Endodermal cell (in vitro differentiated cells): ENCODE results near the genes SNTG2 and MYT1L.

- PRO-cap, result no peak
These were observed 844 bp downstream of the FAM110C start for GRCh38 chr2:45157-46164.

GRCh38 chr2:289379-290529, 1.9 kb upstream of the ALKAL2 start:
- PRO-cap, result no peak

- PRO-cap, result no peak
These were observed 155.3 kb upstream of the ALKAL2 start for GRCh38 chr2:443138-443728.

DNA sequence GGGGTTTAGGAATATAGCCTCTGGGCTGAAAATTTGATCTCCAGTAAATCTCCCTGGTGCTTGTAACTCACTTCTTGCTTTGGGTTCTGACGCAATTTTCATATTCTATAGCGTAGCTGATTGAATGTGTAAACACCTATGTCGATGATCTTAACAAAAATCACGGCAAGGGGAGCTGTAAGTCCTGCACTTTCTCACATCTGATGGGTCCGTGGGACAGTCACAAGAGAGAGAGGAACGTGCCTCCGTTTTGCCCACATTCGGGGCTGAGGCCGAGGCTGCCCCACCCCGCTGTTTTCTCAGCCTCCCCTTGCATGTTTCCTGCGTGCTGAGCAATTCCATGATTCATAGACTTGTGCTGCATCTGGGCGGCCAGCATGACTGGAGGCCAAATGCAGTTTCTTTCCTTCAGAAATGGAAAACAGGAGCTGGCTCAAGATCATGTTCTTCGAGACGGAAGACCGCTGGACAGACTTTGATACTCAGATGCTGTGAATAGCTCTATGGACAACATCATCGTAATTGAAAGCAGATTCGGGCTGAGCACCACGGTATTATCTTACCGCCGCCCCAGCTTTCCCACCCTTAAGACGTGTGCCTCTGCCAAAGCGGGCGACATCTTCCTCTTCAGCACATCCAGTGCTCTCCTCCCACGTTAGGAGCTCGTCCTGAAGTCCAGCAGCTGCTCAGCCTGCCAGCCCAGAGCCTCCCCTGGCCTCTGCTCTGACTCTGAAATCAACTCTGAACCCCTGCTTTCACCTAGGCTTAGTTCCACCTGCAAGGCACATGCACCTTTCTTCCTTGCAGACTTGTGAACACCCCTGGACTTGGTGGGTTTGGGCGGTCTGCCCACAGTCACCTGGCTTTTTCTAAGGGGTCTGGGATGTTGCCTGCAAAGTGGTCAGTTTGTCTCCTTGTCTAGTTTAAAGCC, 109.0 kb downstream of the TMEM18 start:
- PRO-cap, result no peak

DNA sequence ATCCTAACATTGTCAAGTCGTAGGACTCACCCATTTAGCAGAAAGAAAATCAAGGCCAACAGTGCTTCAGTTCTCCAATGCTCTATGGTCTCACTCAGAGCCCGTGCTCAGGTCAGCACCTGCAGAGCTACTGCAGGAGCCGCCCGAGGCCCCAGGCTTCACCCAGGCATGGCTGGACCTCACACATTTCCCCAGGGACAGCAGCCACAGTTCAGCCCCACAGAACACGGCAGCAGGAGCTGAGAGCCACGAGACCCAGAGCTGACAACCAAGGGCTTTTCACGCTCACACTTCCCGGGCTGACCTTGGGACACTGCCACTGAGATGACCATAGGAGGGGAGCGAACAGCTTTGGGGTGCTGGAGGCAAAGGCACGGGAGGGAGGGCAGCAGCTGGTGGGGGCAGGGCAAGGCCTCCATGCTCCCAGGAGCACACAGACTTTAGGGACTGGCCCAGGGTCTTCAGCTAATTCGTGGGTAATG, 4.2 kb downstream of the TMEM18 start:
- PRO-cap, result no peak

DNA sequence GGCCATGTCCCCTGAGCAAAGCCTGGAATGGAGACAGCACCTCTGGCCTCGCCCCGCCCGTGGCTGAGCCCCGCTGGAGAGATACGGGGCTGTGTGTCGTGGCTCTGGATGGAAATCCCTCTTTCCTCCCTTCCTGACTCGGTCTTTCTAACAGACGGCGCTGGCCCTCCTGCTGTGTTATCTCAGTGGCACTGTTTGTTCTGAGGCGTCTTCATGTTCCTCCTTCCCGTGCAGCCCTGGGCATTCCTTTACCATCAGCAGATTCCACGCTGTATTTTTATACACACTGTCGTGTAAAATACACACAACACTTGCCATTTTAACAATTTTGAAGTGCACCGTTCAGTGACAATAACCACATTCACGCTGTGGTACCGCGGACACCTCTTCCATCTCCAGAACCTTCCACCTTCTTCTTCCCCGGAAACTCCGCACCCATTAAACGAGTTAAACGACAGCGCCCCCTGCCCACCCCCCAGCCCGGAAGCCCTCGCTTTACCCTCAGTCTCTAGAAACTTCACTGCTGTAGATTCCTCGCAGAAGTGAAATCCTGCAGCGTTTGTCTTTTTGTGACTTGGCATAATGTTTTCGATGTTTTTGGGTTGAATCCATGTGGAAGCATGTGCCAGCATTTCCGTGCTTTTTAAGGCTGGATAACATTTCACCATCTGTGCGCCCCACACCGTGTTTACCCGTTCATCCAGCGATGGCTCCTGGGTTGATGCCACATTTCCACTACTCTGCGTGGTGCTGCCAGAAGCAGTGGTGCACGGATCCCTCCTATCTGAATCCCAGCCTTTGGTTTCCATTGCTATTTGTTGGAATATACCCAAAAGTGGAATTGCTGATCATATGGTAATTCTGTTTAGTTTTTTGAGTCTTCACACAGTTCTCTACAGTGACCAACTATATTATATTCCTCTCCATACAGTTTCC, 31.9 kb upstream of the TMEM18 start:
- PRO-cap, result no peak

DNA sequence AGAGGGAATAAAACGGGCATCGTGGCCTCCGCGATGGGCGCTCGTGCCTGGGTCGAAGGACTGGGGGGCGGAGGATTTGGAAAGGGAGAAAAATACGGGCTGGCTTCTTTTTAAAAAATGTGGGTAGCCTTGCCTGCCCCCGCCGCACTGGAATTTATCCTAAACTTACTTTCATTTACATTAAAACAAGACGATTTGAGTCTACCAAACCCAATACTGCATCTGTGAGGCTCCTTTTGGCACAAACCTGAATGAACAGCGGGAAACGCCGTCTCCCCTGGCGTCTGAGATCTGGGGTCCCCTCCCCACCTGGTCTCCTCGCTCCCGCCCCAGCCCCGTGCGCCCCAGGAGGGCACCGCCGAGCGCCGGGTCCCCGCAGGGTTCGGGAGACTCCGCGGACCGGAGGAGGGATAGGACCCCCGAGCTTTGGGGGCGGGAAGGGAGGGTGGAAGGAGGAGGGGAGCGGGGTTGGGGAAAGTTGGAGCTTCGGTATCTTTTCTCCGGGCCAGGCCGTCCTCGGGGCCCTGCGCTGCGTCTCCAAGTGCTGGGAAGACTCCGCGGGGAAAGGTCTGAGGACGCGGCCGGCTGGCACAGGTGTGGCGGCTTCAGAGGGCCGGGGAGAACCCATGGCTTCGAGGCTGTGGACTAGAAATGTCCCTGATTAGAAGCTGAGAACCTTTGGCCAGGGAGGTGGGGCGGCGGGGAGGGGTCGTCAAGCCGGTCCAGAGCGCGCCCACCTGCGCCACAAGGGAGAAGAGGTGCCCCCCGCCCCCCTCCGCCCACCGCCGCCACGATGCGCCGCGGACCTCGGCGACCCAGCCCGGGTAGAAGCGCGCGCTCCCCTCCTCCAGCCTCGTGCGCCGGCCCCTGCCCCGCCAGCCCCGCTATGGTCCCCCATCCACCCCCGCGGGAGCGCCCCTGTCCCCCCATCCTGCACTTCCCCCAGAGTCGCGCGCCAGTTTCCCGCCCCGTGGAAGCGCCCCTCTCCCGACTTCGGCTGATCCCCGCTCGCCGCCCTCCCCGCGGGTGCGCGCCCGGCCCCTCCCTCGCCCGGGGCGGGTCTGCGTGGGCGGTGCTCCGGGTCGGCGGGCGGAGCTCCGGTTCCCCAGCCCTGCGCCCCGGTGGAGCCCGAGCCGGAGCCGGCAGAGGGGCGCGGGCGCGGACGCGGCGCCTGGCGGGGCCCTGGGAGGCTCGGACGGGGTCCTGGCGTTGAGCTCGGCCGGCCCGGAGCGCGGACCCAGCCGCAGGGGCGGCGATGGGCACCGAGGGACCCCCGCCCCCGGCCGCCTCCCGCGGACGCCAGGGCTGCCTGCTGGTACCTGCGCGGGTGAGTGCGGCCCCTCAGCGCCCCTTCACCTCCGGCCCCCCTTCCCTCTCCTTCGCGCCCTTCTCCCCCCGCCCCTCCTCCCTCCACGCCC, at the start of gene SNTG2:
Gene SNTG2, plus strand, starts transcription at position 1,108 of the 1,418 bp plus-strand sequence.
- PRO-cap, result unidirectional peak, plus-strand start at position 540 of the sequence; bidirectional peak, plus-strand start at position 609 of the sequence, minus-strand start at position 601 of the sequence; bidirectional peak, plus-strand start at position 842 of the sequence, minus-strand start at position 653 of the sequence; bidirectional peak, plus-strand start at position 1,145 of the sequence, minus-strand start at position 1,010 of the sequence

DNA sequence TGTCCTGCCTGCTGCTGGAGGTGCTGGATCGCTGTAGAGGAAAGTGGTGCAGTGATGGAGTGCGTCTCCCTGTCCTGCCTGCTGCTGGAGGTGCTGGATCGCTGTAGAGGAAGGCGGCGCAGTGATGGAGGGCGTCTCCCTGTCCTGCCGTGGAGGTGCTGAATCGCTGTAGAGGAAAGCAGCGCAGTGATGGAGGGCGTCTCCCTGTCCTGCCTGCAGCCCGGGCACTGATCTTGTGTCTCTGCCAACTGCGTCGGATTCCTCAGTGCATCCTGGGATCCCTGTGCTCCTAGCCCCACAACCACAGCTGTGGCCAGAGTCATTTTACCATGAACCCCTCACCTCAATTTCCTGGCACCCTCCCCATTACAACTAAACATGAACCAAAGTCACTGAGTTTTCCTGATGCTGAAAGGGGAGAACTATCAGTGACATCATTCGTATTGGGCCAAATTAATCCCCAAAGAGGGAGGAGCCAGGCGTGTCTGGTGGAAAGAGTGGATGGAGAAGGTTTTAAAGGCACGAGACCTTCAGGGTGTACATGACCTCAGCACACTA, 190.0 kb upstream of the TPO start:
- PRO-cap, result no peak

DNA sequence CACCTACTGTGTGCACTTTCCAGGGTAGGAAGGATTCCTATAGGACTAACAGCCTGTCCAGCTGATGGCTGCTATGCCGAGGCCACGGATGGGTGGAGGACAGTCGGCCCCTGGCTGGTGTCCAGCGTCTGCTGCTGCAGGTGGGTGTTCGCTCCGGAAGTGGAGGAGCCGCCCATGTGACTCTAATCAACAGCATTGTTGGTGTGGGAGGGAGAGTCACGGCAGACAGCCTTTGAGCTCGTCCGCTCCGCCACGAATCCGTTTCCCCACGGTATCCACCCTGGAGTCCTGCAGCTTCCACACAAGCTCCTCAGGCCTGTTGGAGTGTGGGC, 186.0 kb upstream of the TPO start:
- PRO-cap, result no peak

- PRO-cap, result no peak
These were observed 91.1 kb downstream of the TPO start for GRCh38 chr2:1504318-1504851.

DNA sequence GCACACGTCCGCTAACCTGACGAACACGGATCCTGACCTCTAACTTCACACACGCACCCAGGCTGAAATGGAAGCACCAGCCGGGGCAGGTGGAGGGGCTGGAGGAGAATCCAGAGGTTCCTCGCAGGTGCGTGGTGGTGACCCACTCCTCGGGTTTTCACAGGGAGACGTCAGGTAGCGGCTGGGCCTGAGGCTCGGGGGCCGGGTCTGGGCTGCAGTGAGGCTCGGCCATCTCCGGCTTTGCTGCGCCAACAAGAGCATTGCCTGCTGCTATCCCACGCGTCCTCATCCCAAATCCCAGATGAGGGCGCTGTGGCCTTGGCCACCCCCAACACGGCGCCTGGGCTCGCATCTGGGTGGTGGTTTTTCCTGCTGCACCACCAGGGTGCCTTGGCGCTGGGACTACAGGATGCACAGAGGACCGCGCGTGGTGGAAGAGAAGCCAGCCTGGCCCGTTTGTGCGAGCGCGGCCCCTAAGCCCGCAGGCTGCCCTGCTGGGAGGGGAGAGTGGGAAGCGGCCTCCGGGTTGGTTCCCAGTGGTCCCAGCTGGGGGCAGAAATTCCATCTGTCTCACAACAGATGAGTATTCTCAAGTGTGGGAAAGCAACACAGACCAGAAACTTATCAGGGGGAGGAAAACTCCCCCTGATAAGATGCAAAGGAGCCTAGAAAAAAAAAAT, 152.4 kb downstream of the PXDN start:
- PRO-cap, result bidirectional peak, plus-strand start at position 416 of the sequence, minus-strand start at position 458 of the sequence

GRCh38 chr2:1613596-1614332, 130.6 kb downstream of the PXDN start:
- PRO-cap, result no peak

GRCh38 chr2:1643360-1643772, 100.9 kb downstream of the PXDN start:
- PRO-cap, result no peak

DNA sequence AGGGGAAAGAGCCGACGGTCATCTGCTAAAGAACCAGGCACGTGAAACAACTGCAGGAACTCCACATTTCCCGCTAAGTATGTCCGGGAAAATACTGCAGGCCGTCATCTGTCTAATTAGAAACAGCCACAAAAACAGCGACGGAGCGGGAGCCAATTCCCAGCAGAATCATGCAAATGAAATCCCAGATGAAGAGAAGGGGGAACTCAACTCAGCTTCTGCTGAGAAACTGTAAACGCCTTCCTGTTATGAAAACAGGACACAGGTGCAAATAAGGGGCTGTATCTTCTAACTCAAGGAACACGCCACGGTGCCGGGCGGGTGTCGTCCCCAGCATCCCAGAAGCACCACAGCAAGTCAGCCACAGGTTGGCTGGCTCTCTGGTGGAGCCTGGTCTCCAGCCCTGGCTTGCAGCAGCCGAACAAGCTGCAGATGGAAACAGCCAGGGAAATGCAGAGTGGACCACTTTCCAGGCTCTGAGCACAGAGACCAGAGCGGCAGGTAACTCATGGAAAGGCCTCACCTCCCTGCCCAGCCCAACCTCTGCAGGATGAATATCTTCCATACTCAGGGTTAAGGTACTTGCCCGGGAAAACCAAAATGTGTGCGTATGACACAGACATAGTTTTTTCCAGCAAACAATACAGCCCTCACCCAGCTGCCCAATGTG, 28.9 kb downstream of the PXDN start:
- PRO-cap, result no peak

GRCh38 chr2:1842744-1843219, 98.5 kb upstream of the PXDN start:
- PRO-cap, result no peak

DNA sequence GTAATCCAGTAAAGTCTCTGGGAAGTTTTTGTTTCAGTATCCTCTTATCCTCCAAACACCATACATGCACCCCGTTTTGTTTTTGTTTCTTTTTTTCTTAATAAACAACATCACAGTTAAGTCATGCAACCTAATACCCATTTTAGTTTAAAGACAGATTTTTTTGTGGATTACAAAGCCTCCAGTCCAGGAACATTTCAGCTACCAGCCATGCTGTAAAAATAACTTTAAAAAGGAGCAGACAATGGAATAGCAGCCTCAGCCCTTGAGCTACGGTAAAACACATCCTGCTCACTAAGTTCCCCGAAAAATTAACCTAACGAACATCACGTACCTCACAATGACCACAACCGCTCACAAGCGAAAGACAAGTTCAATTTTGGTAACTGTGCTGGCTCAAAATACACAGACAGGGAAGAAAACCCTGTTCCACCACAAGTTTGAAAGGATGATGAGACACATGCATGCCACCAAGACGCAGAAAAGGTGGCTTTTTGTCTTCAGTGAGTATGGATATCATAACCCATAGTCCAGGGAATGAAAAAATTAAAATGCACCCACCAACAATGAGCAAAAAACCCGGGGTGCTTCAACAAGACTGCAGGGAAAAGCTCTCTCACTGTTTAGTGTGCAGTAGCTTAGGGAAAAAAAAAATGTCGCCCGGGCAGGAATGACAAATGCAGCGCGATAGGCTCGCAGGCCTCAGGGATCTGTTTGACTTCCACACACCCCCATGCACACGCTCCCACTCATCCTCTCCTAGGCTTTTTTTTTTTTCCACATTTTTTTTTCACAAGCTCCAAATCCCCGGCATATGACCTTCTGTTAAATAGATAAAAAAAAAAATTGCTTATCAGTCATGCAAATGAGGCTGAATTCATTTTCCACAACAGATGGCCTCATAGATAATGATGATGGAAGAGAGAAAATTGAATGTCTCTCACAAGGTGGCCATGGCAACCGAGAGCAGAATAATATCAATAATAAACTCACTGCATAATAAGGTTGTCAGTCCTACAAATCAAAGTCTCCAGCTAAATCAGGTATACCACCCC, at the start of gene MYT1L:
Gene MYT1L, minus strand, starts transcription at position 643 of the 1,055 bp plus-strand sequence.
- PRO-cap, result no peak

DNA sequence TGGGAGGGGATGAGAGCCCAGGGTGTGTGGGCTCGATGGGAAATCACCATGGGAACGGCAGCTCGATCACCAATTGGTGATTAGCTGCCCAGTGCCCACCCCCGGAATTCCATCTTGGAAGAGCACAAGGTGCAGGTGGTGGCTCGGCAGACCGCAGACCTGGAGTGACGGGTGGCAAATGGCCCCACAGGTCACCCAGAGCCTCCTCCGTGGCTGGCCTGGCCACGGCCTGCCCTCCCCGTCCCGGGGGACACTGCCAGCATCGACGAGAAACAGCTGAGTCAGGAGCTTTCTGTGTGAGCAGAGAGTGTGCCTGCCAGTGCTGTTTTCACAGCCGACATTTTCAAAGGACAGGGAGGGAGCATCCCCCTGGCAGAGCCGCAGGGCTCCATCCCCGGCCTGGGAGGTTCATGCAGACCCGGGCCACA, 176.4 kb upstream of the MYT1L start:
- PRO-cap, result no peak

DNA sequence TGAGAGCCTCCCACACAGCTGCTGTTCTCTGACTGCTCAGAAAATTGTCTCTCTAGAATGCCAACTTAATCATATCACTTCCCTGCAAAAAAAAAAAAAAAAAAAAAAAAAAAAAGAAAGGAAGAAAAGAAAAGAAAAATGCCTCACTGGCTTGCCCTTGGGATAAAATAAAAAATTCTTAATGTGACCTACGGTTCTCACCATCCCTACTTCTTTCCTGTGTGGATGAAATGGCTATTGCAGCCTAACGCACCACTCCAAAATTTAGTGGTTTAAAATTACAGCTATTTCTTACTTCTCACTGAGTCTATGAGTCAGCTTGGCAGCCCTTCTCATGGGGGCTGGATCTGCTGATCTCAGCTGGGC, 411.8 kb upstream of the MYT1L start:
- PRO-cap, result no peak

DNA sequence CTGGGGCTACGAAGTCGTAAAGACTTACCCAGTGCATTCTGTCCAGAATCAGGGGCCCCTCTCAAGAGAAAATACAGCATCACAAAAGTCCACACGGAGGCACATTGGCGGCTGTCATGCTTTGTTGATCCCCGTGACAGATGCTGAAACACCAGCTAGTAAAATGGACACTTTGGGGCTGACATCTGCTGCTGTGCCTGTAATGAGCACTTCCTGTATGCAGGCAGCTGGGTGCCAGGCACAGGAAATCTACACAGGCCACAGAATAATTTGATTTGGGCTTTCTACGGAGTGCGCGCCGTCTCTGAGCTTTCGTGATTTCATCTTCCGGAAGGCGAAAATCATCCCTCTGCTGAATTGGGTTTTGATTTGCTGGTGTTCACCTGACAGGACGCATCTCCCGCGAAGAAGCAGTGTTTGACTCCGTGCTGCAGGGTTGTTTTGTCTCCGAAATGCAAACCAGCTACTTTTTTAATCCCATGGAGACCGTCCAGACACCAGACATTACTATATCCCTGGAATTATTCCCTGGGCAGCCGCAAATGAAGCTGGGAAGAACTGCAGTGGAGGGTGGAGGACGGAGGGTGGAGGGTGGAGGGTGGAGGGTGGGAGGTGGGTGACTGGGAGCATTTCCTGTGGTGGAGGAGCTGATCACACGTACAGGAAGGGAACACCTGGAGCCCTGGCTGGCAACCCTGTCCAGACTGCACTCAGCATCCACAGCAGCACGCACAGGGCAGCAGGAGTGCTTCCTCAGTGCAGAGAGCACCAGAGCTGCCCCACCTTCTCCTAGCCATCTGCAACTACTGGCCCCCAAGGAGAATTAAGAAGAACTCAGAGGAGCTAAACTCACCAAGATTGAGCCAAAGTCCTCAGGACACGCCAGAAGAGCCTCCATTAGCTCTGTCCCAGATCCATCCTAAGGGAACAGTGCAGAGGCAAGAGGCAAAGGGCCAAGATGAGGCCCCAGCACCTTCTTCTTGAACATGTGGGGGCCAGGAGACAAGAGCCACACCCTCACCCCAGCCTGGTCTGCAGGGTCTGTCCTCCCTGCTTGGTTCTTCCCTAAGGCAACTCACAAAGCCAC, 250.1 kb downstream of the EIPR1 start:
- PRO-cap, result no peak

DNA sequence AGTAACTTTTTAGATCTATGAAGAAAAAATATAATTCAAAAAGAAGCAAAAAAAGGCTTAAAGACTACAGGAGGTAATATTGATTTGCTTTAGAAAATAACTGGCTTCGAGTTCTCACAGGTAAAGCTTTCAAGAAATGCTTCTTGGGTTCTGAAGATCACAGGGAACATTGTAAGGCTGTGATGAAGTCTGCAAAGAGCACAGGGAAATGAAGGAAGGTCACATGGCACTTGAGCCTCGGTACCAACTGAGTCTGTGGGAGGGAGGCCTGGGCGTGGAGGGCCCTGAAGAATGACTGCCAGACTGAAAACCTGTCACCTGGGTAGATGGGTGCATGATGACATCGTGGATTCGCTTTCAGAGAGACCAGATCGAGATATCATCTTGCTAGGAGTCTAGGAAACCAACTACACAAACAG, 155.2 kb downstream of the EIPR1 start:
- PRO-cap, result no peak